ENCODE data around the genes PLEKHG4B, BRD9 and NKD2.

DNA sequence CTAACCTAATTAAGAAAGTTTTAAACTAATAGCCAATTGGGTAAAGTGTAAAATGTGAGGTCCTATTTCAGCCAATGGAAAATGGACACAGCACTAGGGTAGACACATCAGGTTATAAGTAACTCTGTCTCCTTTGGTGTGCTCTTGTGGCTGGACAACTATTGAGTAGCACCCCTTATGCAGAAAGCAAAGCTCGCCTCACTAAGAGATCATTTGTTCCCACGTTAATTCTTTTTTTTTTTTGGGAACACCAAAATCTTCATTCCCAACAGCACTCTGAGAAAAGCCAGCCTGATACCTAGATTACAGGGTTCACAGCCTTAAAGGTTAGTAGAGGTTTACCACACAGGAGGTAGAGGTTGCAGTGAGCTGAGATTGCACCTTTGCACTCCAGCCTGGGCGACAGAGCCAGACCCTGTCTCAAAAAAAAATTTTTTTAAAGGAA, 77.0 kb upstream of the PLEKHG4B start:
- PRO-cap = no peak

- PRO-cap = no peak
Observed at GRCh38 chr5:91803-92521, at the start of gene PLEKHG4B. TSS of gene PLEKHG4B (plus strand) at chr5:92168.

- PRO-cap = no peak
Observed at GRCh38 chr5:187884-189135, 3.0 kb upstream of the LRRC14B start.

DNA sequence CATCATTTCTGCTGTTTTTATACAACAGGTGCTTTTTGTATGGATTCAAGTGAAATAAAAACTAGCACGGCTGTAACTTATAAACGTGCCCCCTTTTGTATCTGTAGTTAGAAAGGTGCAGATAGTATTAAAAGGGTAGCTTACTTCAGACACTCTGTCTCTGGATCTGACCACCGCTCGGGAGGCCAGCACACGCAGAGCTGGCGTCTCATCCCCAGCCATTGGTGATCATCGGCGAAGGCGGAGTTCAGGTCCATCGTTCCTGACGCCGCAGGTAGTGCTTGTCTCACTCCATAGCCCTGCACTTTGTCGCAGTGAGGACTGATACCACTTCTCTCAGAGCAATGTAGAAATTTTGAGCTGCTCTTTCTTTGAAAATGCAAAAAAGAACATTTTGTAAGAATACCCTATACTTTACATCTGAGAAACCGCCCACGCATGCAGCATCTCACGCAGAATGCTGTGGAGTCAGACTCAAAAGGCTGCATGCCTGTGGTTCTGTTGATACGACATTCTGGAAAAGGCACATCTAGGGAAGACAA, 19.6 kb downstream of the SDHA start:
- PRO-cap = no peak

DNA sequence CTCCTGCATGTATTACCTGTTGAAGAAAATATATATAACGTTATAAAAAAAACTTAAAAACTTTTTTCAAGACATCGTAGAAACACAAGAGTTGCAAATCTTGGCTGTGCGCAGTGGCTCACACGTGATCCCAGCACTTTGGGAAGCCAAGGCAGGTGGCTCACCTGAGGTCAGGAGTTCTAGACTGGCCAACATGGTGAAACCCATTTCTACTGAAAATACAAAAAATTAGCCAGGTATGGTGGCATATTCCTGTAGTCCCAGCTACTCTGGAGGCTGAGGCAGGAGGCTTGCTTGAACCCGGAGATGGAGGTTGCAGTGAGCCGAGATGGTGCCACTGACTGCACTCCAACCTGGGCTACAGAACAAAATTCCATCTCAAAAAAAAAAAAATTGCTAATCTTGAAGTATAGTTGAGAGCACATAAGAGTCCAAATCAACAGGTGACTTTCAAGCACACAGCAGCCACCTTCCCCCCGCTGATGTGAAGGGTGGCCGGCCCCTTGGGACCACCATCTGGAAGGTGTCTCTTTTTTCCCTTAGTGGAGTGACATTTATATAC, 21.1 kb downstream of the SDHA start:
- PRO-cap = no peak

GRCh38 chr5:279940-280613, 8.6 kb downstream of the PDCD6 start:
- PRO-cap = no peak

DNA sequence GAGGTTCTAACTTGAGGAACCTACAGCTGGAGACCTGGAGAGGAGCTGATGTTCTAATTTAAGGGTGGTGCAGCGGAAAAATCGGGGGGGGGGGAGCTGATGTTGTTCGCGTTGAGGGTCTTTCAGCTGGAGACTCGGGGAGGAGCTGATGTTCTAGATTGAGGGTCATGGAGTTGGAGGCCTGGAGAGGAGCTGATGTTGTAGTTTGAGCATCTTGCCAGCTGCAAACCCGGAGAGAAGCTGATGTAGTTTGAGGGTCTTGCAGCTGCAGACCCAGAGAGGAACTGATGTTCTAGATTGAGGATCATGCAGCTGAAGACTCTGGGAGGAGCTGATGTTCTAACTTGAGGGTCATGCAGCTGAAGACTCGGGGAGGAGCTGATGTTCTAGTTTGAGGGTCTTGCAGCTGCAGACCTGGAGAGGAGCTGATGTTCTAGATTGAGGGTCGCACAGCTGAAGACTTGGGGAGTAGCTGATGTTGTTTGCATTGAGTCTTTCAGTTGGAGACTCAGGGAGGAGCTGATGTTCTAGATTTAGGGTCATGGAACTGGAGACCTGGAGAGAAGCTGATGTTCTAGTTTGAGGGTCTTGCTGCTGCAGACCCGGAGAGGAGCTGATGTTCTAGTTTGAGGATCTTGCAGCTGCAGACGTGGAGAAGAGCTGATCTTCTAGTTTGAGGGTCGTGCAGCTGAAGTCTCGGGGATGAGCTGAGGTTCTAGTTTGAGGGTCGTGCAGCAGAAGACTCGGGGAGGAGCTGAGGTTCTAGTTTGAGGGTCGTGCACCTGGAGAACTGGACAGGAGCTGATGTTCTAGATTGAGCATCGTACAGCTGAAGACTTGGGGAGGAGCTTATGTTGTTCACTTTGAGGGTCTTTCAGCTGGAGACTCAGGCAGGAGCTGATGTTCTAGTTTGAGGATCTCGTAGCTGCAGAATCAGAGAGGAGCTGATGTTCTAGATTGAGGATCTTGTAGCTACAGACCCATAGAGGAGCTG, 11.0 kb downstream of the PDCD6 start:
- PRO-cap = no peak

DNA sequence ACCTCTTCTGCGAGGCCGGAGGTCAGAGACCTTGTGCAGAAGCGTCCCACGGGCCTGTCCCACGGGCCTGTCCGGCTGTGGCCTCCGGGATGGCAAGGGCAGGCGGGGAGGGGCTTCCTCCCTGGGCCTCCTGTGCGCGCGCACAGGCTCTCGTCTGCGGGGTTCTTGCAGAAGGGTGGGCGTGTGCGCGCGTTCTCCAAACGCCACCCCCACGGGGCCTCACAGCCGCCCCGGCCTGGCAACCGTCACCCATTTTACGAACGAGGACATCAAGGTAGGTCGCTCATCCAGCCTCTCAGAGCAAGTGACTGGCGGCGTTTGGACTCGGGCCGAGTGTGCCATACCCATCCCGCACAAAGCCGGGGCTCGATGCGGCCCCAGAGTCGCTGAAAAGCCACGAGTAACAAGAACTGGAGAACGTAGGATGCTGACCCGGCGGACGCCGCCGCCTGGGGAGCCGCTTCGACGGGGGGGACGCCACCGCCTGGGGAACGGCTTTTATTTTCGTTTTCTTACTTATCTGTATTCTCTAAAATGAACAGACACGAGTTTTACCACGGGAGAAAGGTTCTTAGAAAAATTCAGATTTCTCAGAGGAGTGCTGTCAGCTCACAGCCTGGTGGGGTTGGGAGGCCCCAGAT, 995 bp downstream of the AHRR start:
- PRO-cap = no peak

- PRO-cap = no peak
Observed at GRCh38 chr5:399383-399623, 43.7 kb upstream of the EXOC3 start.

DNA sequence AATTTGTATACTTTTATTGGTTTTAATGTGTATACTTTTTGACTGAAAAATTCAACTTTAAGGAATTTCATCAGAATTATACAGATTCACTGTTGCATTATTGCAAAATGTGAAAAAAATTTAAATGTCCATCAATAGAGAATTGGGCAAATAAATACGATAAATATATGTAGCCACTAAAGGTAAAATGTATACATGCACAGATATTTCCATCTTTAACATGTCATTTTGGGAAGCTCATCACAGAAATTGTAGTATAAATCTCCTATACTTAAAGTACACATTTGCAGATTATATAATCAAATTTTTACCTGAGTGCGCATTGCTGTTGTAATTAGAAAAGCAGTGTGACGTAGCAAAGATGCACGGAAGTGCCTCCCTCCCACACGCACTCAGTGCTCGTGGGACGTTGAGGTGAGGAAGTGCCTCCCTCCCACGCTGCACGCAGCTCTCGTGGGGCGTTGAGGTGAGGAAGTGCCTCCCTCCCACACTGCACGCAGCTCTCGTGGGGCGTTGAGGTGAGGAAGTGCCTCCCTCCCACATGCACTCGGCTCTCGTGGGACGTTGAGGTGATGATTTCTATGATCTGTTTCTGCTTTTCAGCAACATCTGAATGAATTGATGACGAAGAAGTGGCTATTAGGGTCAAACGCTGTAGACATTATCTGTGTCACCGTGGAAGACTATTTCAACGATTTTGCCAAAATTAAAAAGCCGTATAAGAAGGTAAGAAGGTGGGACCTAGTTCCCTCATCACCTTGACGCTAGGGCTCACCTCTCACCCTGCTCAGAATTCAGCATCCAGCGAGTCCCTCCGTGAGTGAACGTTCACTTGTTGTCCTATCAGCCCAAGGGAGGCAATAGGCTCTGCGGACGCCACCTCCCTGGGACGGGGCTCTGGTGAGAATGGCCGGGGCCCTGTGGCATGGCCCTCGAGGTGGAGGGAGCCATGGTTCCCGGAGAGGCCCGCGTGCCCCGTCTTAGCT, 21.0 kb downstream of the EXOC3 start:
- PRO-cap = no peak

GRCh38 chr5:473716-474705, 31.0 kb downstream of the EXOC3 start:
- PRO-cap = no peak

- PRO-cap = no peak
Observed at GRCh38 chr5:520399-520952, 3.8 kb downstream of the SLC9A3 start.

DNA sequence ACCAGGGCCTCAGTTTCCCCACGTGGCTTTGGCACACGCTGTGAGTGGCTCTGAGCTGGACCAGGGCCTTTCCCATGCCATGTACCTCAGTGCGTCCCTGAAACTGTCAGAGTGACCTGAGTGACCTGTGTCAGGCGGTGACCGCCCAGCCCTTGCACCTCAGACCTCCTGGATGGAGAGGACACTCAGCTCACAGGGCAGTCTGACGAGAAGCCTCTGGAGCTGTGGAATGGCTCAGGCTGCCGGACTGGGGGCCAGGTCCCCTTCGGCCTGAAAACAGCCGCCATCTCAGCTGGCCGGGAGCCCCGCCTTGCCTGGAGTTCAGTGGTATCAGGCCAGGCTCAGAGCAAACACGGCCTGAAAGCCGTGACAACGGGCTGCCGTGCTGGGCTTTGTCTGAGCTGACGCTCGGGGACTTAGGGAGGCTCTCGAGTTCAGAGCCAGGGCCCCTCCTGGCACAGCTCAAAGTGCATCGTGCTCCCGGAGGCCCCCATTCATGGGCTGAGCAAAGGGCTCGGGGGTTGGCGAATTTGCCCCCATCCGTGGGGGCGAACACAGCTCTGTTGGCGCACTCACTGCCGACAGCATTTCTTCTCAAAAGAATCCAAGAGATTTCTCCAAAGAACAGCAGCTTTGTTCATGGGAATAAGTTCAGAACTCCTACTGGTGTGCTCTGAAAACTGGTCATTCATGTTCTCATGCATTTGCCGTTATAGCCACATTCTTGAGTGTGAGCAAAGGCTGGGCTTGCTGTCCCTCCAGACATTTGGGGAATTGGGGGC, 8.4 kb upstream of the SLC9A3 start:
- PRO-cap = no peak

GRCh38 chr5:864083-864636, 13.4 kb upstream of the ZDHHC11 start:
- PRO-cap = no peak

DNA sequence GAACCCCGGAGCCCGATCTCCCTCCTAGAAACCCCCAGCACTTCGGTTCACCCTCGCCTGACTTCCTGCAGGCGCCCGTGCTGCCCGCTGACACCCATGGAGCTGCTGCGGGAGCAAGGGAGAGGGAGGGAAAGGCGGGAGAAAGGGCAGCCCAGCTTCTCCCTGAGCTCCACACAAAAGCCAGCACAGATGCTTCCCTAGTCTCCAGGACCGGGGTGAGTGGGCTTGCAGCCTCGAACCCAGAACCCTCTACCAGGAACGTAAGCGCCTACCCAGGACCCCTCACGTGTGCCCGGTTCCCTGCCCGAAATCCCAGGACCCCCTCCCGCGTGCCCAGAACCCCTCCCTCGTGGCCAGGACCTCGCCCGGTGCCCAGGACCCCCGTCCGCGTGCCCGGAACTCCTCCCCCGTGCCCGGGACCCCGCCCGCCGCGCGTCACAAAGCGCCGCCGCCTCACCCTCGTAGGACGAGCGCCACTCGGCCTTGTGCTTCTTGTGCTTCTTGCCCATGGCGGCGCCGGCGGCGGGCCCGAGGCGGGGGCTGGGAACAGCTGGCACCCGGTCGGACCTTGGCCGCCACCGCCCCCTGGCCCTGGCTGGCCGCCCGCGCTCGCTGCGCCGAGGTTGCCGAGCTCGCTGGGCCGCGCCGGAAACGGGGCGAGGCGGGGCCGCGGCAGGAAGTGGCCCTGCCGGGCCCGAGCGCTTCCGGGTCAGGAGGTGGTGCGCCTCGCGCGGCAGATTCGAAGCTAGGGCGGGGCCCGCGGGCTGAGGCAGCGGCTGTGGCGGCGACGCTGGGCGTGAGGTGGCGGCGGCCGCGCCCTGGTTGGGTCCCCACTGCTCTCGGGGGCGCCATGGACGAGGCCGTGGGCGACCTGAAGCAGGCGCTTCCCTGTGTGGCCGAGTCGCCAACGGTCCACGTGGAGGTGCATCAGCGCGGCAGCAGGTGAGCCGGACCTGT, at the start of gene BRD9:
Gene BRD9 (minus strand): TSS at position 653 of the 957 bp plus-strand sequence.
- PRO-cap = unidirectional peak, minus-strand start at position 391 of the sequence; unidirectional peak, minus-strand start at position 468 of the sequence; unidirectional peak, minus-strand start at position 653 of the sequence

- PRO-cap = no peak
Observed at GRCh38 chr5:926325-926635, 33.6 kb downstream of the TRIP13 start.

DNA sequence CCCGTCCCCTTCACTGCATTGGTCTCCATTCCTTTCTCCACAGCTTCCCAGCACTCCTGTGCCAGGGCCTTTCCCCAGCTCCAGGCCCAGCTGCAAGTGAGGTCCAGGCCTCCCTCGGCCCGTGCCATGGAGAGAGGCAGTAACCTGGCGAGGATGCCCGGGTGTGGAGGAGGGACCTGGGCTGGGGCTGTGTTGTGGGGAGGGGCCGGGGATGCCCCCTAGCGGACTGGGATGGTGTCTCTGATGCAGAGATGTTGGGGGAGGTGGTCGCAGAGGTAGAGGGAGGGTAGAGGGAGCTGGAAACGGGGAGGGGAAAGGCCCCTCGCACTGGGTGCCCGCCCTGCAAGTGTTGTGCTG, 26.2 kb upstream of the NKD2 start:
- PRO-cap = no peak

DNA sequence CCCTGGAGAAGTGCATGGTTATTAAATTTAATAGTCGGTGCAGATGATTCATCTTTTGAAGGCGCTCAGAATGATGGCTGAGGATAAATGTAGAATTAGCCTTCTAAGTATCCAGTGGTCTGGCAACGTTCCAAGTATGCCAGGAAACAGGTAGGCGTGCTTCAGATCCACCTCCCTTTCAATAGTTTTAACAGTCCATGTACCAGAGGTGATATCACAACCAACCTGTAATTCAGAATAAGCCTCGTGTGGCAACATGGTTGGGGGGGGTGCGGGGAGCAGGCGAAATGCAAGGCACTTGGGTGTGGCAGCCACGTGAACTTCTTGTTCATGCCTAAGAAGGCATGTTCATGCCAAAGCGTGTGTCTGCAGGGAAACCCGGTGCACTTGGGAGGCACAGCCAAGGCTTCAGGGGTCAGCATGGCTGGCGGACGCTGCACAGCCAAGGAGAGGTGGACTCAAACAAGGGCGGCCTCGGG, 5.2 kb upstream of the NKD2 start:
- PRO-cap = no peak

DNA sequence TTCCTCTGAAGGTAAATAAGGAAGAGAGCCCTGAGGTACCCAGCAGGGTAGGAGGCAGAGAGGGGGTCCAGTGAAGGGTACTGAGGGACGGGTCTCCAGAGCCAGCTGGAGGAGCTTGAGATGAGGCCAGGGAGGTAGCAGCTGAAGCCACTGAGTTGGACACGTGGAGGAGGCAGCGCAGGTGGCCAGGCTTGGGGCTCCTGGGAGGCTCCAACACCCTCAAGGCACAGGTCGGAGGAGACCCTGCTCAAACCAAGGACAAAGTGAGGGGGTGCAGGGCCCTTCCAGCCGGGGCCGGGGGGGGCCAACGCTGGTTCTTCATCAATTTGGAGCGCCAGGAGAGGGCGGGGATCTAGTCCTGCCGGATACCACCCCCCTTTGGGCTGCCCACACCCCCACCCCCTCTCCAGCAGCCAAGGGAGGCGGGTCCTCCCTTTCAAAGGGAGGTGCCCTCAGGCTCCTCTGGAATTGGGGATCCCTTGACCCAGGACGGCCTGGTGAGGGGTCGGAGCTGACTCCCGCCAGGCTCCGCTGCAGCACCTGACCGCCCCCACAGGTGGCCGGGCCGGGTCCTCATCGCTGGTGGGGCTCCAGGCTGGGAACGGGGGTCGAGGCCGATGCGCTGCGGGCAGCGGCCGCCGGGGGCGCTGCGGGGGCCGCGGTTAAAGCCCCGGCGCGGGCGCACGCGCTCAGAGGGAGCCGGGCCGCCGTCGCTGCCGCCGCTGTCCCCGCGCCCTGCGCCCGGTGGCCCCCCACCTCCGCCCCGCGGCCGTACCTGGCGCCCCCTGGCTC, at the start of gene NKD2:
Gene NKD2 (plus strand): TSS at position 692 of the 792 bp plus-strand sequence.
- PRO-cap = unidirectional peak, plus-strand start at position 692 of the sequence

GRCh38 chr5:1089567-1090266, 22.1 kb downstream of the SLC12A7 start:
- PRO-cap = bidirectional peak, plus-strand start at chr5:1089800, minus-strand start at chr5:1089634

All from left lobe of liver (tissue), 1 donor.